NT2/D1 (cell line): ENCODE measurements around a stretch of chr9.

GRCh38 chr9:96177084-96177968 lies 124.7 kb downstream of the HSD17B3 start:
- RRBS, 2 experiments = no CpG with 5 or more reads among the region's 12 CpGs

DNA sequence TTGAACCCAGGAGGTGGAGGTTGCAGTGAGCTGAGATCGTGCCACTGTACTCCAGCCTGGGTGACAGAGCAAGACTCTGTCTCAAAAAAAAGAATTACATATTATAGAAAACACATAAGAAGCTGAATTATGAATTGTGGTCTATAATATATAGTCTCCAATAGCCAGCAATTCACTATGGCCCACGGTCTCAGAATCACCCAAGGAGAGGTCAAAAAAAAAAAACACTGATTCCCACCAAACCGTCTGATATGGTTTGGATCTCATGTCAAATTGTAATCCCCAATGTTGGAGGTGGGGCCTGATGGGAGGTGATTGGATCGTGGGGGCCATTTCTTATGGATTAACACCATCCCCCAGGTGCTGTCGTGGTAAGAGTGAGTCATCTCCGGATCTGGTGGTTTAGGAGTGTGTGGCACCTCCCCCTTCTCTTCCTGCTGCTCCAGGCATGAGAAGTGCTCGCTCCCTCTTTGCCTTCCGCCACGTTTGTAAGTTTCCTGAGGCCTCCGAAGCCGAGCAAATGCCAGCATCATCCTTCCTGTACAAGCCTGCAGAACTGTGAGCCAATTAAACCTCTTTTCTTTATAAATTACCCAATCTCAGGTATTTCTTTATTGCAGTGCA lies 45.3 kb downstream of the HSD17B3 start:
- RRBS, 2 experiments = no CpG with 5 or more reads among the region's 11 CpGs

- RRBS, 2 experiments = no CpG with 5 or more reads among the region's 7 CpGs
Measured at GRCh38 chr9:96342294-96342628, 40.3 kb upstream of the HSD17B3 start.

- RRBS, 2 experiments = no CpG with 5 or more reads among the region's 8 CpGs
Measured at GRCh38 chr9:96574918-96575457, 44.7 kb downstream of the CDC14B start.

DNA sequence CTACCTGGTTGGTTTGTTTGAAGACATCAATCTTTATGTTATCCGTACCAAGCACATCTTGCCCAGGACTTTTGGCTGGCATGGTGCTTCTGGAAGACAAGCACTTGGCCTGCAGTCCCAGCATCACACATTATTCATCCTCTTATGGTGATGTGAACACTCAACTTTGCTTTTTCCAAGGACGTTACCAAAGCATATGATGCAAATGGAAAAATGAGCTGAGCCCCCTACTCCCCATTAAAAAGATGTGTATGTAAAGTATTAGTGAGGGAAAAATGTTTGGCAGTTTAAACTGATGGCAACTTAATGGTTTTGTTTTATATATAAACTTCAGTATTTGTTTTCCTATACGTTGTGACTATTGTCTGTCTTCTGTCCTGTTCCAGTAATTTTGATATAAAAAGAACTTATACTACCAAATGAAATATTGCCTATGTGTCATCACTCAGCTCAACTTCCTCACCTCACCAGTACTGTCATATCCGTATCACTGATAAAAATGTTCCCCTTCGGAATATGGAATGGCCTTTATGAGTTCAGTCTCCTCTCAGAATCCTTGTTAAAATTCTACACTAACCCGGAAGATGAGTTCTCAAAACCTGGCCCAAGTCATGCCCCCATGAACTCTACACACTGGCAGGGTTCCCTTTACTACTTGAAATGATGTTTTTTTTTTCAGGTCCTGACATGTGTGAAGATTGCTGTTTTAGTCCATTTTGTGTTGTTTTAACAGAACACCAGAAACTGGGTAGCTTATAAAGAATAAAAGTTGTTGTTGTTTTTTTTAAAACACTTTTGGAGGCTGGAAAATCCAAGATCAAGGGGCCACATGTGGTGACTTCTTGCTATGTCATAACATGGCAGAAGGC lies 34.0 kb upstream of the ZNF510 start:
- RRBS, 2 experiments = no CpG with 5 or more reads among the region's 6 CpGs

DNA sequence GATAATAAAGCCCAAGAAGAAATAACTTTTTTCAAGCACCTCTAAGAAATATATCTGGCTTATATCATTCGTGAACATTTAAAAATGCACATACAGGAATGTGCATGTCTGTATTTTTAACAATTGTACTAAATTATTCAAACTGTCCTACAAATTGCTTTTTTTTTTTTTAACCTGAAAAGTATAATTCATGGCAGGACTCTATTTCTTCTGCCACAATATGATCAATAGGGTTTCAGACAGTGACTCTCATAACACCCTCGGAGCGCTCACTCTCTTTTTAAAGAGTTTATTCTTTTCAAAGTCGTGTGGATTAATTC lies 36.0 kb upstream of the NUTM2G start:
- RRBS, 2 experiments = no CpG with 5 or more reads among the region's 4 CpGs

DNA sequence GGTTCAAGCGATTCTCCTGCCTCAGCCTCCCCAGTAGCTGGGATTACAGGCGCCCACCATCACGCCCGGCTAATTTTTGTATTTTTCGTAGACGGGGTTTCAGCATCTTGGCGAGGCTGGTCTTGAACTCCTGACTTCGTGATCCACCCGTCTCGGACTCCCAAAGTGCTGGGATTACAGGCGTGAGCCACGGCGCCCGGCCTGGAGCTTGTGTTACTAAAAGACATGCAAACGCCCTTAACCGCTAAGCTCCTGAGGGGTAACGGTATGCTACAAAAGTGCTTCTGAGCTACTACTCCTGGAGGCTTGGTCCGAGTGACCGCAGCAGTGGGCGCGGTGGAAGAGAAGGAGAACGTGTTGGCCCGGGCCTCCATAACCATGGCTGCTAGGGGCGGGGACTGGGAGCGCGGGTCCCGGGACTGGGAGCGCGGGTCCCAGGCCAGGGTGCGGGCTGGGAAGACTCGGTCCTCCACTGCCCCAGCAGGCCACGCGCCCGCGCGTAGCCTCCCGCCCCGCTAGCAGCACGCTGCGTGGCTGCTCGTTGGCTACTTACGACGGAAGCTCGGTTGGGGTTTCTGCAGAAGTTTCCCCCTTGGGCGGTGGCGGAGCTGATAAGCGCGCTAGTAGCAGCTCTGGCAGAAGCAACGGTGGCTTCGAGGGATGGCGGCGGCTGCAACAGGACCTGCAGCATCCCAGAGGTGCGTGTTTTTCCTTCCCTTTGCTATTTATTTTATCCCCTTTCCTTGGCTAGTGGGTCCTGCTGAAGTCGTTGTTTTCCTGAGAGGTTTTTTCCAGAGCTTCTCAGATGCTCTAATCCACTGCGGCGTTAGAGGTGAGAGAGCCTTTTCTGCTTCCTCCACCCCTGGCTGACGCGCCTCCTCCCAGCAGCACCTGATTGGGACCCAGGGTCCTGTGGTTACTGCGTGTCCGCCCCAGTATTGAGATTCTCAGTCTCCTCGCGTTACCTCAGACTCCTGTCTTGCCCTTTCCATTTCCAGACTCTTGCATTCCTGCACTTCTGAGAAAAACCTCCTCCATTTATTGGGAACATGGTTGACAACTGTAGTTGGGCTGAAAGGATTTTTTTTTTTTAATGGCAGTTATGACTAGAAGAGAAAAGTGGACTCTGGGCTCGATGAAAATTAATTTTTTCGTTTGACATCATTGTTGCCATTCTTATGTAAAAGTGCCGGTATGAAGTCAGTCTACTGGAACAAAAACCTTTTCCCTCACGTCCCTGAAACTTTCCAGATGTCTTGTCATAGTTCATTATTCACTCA lies 69.1 kb upstream of the CCDC180 start:
- RRBS, 2 experiments = 2 to 3% methylated on average over 2 of the region's 66 CpGs

GRCh38 chr9:97326231-97326787 lies 18.9 kb downstream of the CCDC180 start:
- RRBS, 2 experiments = no CpG with 5 or more reads among the region's 4 CpGs

DNA sequence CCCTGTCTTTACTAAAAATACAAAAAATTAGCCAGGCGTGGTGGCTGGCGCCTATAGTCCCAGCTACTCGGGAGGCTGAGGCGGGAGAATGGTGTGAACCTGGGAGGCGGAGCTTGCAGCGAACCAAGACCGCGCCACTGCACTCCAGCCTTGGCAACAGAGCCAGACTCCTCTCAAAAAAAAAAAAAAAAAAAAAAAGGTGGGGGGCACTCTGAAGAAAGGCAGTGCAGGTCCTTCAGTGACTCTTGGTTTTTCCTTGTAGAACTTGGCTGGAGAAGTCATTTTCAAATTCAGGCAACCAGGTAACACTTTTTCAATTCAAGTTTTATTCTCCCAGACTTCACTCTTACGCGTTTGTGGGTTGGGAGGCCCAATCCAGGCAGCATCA lies 22.4 kb downstream of the CCDC180 start:
- RRBS, 2 experiments = no CpG with 5 or more reads among the region's 10 CpGs

DNA sequence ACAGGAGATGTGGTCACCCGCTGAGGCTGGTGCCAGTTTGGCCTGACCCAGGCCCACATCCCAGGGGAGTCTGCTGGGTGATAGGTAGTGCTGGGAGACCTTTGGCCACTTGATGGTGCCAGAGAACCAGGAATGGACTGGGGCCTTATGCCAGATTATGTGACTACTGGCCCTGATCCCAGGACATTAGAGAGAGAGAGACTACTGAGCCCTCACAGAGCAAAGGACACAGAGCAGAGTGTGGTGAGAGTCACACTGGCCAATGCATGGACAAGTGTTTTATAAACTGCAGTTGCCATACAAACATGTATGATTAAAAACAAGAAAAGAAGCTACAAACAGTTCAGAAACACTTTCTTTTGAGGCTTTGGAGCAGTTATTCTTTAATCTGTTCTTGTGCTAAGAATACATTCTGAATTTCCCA lies 32.8 kb upstream of the TMOD1 start:
- RRBS, 2 experiments = no CpG with 5 or more reads among the region's 1 CpG

DNA sequence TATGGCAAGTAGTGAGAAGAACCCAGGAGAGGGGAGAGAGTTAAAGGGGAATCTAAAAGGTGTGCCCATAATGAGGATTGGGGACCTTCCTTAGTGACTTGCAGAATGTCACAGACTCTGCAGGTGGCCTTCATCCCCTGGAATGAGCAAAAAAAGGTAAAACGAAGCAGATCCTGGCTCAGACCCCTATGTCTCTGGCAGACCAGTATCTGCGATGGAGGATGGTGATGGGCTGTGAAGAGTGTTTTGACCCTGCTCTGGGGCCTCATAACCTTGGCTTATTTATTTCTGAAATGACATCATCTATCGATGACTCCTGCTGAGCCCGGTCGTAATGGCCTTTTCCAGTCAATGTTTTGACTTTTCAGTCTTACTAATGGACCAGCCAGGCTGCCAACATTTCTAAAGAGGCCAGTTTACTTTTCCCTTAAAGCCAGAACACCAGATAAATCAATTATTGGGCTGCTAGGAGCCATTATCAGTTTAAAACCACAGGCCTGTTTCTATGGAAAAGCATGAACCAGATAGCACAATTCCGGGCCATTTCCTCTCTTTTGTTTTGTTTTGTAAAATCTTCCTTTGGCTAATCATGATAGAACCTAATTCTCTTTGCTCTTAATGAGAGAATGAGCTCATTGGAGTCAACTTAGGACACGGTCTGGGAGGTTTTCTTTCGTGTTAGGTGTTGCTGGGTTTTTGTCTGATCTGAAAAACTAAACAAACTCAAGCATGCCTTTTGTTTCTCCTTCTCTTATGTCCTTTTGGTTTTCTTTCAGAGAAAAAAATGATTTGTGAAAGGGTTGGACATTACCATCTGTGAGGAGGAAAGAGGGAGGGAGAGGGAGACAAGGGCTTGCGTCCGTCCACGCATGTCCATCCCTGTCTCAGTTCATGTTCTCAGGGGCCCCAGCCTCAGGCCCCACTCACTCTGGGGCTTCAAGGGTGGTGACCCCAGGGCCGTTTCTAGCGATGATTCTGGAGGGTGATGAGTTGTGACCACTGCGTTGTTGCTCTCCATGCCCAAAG lies 3.3 kb downstream of the TMOD1 start:
- RRBS, 2 experiments = no CpG with 5 or more reads among the region's 14 CpGs

GRCh38 chr9:97591962-97592686 lies 41.0 kb downstream of the TSTD2 start:
- RRBS, 2 experiments = no CpG with 5 or more reads among the region's 3 CpGs

DNA sequence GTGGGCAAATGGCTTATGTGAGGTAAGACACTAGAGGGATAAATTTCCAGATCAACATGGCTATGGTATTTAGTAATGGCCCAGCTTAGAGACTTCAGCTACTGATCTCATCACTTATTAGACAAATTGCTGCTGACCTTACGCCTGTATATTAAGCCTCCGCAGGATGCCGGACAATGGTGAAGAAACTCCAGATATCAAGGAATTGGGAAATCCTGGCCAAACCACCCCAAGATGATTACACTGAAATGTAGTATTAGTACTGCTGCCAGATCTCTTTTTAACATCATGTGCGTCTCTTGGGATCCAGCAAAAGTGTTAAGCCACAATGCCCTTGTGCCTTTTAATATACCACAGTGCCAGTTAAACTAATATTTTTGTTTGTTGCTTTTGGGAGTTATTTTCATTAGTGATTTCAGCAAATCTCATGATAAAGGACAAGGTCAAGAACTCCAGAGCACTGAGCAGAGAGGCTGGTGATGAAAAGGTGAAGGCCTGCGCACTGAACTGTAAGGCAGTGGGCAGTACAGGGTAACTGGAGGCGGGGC lies 32.6 kb downstream of the TSTD2 start:
- RRBS, 2 experiments = no CpG with 5 or more reads among the region's 6 CpGs

GRCh38 chr9:97605655-97606869 lies 27.1 kb downstream of the TSTD2 start:
- RRBS, 2 experiments = no CpG with 5 or more reads among the region's 5 CpGs

- RRBS, 2 experiments = no CpG with 5 or more reads among the region's 2 CpGs
Measured at GRCh38 chr9:97675980-97676551, 21.1 kb downstream of the XPA start.

- RRBS, 2 experiments = 2 to 4% methylated on average over 10 of the region's 40 CpGs
Measured at GRCh38 chr9:98056815-98057443, 397 bp downstream of the NANS start.

DNA sequence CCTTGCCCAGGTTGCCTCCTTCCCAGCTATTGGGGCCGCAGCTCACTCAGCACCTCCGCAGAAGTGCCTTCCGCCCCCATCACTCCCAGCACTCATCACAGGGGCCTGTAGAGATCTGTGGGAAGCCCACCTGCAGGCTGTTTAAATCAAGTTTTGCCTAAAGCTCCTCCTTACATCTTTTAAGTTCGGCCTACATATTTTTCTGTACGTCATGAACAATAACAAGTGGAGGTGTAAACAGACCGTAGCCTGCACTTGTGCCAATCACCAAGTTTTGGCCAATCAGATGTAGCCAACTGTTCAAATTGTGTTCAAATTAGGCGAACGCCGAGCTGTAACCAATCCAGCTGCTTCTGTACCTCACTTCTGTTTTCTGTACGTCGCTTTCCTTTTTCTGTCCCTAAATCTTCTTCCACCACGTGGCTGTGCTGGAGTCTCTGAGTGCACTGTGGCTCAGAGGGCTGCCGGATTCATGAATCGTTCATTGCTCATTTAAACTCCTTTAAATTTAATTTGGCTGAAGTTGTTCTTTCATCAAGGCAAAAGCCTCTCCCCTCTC lies 26.5 kb downstream of the TRIM14 start:
- RRBS, 2 experiments = no CpG with 5 or more reads among the region's 14 CpGs

GRCh38 chr9:98108349-98109214 lies 10.4 kb downstream of the TRIM14 start:
- RRBS, 2 experiments = no CpG with 5 or more reads among the region's 6 CpGs

- RRBS, 2 experiments = no CpG with 5 or more reads among the region's 14 CpGs
Measured at GRCh38 chr9:98508020-98508566, 200.6 kb downstream of the GABBR2 start.

- RRBS, 2 experiments = no CpG with 5 or more reads among the region's 7 CpGs
Measured at GRCh38 chr9:98866445-98867412, 59.3 kb downstream of the GALNT12 start.